ENCODE measurements around the genes KIAA1191 and NSD1.

- RAMPAGE, long total RNA, result start-site peak on the minus strand at chr5:176361734-176361779, 169 and 16 reads in 2 replicates
- RRBS, result 2% methylated on average over 17 of the region's 60 CpGs
Observed at GRCh38 chr5:176361416-176362331, at the start of gene KIAA1191. Gene KIAA1191 (minus strand): TSS chr5:176361764.

DNA sequence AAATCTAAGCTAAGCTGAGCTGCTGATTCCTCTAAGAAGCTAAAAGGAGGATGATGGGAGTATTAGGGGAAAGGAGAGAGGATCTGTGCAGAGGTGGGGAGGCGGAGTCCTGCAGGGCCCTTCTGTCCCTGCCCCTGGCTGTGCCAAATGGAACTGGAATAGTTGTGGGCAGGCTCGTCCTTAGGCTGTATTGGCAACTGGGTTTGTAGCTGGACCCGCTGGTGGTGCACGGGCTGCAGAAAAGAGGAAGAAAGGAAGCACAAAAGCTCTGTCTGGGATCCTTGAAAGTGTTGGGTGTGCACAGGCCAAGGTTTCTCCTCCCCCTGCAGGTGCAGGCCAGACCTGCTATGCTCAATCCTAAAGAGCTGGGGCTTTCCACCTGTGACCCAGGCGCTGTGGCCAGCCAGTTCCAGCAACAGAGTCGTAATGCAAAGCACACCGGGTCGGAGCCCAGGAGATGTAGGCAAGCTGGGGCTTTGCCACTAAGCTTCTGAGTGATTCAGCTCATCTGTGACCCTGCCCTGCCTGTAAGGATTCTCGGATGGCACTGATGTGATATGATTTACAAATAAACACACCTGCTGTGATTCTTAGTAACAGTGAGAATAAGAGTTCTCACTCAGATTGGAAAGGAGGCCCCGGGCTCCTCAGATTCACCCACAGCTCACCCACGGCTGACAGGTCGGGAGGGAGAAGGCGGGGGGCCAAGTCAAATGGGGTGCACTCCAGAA lies 9.7 kb downstream of the CLTB start:
- RAMPAGE, long total RNA, result no peak
- RRBS, result no CpG with 5 or more reads among the region's 13 CpGs

- RAMPAGE, long total RNA, result no peak
- RRBS, result 0% methylated on average over 5 of the region's 18 CpGs
Observed at GRCh38 chr5:176448078-176448277, 207 bp upstream of the FAF2 start.

DNA sequence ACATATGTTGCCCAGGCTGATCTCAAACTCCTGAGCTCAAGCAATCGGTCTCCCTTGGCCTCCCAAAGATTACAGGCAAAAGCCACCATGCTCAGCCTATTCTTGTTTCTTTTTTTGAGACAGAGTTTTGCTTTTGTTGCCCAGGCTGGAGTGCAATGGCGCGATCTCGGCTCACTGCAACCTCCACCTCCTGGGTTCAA lies 13.5 kb downstream of the RNF44 start:
- RAMPAGE, long total RNA, result no peak
- RRBS, result no CpG with 5 or more reads among the region's 4 CpGs

DNA sequence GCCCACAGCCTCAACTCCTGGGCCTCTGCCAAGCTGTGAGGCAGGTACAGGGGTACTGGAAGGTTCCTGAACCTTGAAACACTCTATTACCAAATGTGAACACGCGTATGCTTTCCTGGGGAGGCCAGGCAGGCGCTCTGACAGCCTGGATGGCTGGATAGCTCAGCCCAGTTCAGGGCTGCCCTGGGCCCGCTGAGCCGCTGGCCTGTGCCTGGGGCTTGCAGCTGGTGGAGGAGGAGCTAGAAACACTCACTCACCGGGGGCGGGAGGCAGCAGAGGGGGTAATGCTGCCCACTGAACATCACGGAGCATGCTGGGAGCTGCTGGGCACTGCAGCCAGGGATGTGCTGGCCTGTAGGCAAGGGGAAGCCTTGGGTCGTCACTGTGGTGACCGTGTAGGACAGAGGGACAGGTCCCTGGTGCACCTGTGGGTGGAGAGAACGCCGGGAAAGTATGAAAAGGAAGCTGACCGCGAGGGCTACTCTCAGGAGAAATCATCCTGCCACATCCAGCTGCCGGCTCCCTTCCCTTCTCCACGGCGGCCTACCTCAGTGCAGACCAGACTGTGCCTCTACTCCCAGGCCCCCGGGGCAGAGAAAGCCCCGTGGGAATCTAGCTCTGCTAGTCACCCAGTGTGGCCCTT lies 5.9 kb downstream of the RNF44 start:
- RAMPAGE, long total RNA, result no peak
- RRBS, result 50% methylated on average over 6 of the region's 19 CpGs

GRCh38 chr5:176536372-176536814 lies 809 bp downstream of the RNF44 start:
- RAMPAGE, long total RNA, result no peak
- RRBS, result 3% methylated on average over 8 of the region's 32 CpGs

DNA sequence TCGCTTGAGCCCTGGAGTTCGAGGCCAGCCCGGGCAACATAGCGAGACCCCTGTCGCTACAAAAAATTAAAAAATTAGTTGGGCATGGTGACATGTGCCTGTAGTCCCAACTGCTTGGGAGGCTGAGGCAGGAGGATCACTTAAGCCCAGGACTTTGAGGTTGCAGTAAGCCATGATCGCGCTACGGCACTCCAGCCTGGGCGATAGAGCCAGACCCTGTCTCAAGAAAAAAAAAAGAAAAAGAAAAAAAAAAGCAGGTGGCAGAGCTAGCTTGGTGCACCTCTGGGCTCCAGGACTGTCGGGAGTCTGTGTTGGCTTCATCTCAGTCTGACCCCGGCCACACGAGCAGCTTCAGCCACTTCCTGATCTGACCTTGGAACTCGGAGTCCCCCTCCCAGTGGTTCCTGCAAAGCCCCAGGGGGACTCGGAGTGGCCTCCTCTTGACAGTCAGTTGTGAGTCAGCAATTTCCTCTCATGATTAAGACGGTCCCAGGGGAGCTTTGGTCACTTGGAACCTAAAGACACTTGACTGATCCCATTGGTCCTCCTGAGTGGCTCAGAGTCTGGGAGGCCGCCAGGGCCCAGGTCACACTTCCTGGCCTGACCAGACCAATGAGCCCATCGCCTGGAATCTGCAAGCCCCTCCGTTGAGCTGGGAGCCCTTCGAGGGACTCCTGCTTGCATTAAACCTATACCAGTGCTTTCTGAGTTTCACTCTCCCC lies 28.9 kb downstream of the TSPAN17 start:
- RAMPAGE, long total RNA, result no peak
- RRBS, result no CpG with 5 or more reads among the region's 19 CpGs

- RAMPAGE, long total RNA, result no peak
- RRBS, result 27% methylated on average over 4 of the region's 10 CpGs
Observed at GRCh38 chr5:176846375-176846903, 36.1 kb downstream of the UNC5A start.

- RAMPAGE, long total RNA, result start-site peak on the plus strand at chr5:177133751-177133847, 399 and 617 reads in 2 replicates; start-site peak on the plus strand at chr5:177134122-177134202, 42 and 39 reads in 2 replicates
- RRBS, result 2% methylated on average over 38 of the region's 121 CpGs
Observed at GRCh38 chr5:177133359-177134330, at the start of gene NSD1. Gene NSD1 (plus strand): TSS chr5:177133773.

DNA sequence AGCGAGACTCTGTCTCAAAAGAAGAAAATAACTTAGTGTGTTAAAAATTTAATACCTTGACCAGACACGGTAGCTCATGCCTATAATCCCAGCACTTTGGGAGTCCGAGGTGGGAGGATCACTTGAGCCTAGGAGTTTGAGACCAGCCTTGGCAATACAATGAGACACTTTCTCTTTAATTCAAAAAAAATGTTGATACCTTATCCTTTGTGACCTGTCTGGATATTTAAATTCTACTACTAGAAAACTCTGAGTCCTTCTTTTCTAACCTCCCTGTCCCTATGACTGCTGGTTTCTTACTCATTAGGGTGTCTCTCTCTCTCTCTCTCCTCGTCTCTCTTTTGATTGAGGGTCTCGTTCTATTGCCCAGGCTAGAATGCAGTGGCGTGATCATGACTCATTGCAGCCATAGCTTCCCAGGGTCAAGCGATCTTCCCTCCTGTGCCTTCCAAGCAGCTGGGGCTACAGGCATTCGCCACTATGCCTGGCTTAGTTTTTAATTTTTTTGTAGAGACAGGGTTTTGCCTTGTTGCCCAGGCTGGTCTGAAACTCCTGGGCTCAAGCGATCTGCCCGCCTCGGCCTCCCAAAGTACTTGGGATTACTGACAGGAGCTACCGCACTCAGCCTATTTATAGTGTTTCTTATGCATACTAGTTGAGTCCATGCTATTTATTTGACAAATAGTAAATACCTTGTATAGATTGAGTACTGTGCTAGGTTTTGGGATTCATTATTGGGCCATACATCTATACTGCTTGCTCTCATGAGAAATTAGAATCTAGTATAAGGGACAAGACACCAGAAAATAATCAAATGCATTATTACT lies 61.8 kb downstream of the NSD1 start:
- RAMPAGE, long total RNA, result no peak
- RRBS, result no CpG with 5 or more reads among the region's 12 CpGs

DNA sequence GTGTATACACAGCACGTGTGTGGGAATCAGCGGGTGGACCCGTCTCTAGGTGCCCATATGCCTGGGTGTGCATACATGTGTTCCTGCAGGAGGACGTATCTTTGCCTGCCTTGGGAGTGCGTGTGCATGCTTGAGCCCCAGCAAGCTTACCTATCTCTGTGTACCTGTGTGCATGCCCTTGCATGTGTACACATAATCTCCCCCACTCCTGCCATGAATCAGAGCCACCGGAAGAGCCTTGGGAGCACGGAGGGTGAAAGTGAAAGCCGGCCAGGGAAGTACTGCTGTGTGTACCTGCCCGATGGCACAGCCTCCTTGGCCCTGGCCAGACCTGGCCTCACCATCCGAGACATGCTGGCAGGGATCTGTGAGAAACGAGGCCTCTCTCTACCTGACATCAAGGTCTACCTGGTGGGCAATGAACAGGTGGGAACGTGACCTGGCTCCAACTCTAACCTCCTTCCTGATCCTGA lies 10.8 kb downstream of the RGS14 start:
- RAMPAGE, long total RNA, result no peak
- RRBS, result no CpG with 5 or more reads among the region's 12 CpGs

DNA sequence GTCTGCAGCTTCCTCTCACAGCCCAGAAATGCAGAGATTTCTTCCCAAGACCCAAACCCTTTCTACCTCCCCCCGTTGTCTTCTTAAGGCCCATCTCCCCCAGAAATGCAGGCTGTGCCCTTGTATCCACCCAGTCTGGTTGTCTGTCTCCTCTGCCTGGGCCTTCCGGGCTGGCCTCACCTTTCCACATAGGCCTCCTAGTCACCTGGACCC lies 289 bp downstream of the F12 start:
- RAMPAGE, long total RNA, result no peak
- RRBS, result no CpG with 5 or more reads among the region's 2 CpGs

GRCh38 chr5:177428553-177429088 lies 2.1 kb downstream of the GRK6 start:
- RAMPAGE, long total RNA, result no peak
- RRBS, result no CpG with 5 or more reads among the region's 9 CpGs

- RAMPAGE, long total RNA, result no peak
- RRBS, result no CpG with 5 or more reads among the region's 6 CpGs
Observed at GRCh38 chr5:177429089-177429879, 2.8 kb downstream of the GRK6 start.

- RAMPAGE, long total RNA, result no peak
- RRBS, result no CpG with 5 or more reads among the region's 9 CpGs
Observed at GRCh38 chr5:177444493-177445482, 1.8 kb upstream of the PRR7 start.

- RAMPAGE, long total RNA, result no peak
- RRBS, result 4% methylated on average over 13 of the region's 23 CpGs
Observed at GRCh38 chr5:177454095-177454359, 7.4 kb downstream of the PRR7 start.

- RAMPAGE, long total RNA, result no peak
- RRBS, result 2% methylated on average over 37 of the region's 119 CpGs
Observed at GRCh38 chr5:177454989-177455962, 8.7 kb downstream of the PRR7 start.

DNA sequence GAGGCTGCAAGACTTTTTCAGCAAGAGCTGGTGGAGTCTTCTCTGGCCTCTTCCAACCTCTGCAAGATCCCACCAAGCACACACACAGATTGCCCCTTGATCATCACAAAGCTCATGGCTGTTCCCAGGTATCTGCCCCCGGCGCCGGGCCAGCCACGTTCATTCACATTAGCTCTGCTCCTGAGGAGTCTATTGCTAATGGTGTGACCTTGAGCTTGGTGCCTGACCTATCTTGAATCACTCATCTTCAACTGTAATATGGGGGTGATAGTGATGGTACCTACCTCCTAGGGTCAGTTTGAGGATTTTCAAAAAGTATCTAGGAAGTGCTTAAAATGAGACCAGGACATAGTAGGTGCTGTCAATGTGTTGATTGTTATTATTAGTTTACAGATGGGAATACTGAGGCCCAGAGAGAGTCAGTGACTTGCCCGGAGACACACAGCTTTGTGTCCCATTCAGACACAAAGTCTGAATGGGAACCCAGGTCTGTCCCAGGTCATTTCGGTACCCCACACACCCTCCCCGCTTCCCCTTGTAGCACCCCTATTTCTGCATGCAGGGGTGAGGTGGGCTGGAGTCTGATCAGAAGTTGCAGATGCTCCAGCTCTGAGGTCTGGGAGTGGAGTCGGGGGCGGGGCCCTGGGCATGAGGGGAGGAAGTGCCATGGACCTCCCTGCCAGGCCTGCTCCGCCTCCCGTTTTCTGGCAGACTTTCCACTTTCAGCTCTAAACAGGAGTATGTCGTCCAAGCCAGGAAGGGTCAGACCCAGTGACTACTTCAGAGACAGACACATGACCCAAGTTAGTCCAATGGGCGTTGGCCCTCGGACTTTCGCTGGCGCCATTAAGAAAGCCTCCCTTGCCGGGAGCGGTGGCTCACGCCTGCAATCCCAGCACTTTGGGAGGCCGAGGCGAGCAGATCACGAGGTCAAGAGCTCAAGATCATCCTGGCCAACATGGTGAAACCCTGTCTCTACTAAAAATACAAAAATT lies 3.1 kb upstream of the DBN1 start:
- RAMPAGE, long total RNA, result no peak
- RRBS, result no CpG with 5 or more reads among the region's 22 CpGs

DNA sequence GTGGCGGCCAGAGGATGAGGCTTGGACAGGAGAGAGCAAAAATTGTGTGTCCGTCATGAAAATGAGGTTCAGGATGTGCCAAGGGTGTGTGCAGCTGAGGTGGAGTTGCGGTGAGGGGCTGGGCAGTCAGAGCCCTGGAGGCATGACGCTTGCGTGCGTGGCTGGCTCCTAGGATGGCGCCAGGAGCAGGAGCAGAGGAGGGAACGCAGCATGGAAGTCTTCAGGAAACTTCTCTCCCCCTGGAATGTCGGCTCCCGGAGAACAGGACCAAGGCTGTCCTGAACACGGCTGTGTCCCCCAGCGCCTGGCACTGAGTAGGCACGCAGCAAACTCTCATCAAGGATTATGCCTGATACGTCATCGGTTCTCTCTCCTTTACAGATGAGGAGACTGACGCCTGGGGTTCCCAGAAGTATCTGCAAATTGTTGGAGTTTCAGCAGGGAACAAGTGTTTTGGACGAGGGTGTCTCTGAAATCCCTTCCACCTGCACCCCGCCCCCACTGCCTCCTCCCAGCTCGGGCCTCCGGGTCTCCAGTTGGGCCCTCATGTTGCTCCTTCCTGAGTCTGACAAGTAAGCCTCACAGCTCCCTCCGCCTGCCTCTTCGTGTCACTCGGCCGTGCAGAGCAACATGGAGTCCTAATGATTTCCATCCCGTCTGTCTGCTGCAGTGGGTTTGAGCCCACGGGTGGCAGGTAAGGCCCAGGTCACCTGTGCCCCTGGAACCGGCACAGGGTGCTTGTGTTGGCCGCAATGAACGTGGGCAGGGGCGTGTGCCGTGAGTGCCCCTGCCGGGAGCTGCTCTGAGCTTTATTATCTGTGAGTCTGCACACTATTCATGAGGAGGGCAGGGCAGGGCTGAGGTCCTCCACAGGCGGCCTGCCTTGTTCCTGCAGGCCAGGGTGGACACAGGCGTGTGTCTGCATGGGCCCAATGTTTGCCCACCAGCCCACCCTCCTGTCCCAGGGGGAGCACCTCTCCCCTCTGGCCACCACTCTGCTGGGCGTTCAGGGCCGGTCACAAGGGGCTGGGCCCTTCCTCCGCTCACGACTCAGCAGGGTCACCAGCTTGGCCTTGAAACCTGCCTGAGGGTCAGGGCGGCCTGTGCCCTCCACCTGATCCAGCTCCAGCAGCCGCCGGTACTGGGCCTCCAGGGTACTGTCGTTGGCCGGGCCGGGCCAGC lies 6.0 kb upstream of the PDLIM7 start:
- RAMPAGE, long total RNA, result no peak
- RRBS, result 89% methylated on average over 7 of the region's 44 CpGs

DNA sequence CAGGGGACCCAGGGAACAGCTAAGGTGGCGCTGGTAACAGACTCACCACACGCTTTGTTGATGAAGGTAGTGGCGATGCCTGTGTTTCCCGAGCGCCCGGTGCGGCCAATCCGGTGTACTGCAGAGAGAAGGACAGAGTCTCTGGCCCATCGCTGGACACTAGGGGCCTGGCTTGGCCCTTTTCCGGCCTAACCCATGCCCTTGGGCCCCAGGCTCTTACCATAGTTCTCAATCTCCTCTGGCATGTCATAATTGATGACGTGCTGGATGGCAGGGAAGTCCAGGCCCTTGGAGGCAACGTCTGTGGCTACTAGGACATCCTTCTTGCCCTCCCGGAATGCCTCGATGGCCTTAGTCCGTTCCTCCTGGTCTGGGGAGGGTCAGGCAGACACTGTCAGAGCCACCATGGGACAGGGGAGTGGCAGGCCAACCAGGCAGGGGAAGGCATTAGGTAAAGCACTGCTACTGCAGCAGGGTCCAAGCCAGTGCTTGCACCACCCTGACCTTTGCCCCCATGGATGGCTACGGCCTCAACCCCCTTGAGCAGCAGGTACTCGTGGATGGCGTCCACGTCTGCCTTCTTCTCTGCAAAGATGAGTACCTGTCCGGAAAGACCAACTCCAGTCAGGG lies 2.8 kb upstream of the DOK3 start:
- RAMPAGE, long total RNA, result no peak
- RRBS, result 88% methylated on average over 4 of the region's 20 CpGs